Hematopoietic multipotent progenitor cell (in vitro differentiated cells): ENCODE measurements around the genes NCAPG2 and ESYT2.

DNA sequence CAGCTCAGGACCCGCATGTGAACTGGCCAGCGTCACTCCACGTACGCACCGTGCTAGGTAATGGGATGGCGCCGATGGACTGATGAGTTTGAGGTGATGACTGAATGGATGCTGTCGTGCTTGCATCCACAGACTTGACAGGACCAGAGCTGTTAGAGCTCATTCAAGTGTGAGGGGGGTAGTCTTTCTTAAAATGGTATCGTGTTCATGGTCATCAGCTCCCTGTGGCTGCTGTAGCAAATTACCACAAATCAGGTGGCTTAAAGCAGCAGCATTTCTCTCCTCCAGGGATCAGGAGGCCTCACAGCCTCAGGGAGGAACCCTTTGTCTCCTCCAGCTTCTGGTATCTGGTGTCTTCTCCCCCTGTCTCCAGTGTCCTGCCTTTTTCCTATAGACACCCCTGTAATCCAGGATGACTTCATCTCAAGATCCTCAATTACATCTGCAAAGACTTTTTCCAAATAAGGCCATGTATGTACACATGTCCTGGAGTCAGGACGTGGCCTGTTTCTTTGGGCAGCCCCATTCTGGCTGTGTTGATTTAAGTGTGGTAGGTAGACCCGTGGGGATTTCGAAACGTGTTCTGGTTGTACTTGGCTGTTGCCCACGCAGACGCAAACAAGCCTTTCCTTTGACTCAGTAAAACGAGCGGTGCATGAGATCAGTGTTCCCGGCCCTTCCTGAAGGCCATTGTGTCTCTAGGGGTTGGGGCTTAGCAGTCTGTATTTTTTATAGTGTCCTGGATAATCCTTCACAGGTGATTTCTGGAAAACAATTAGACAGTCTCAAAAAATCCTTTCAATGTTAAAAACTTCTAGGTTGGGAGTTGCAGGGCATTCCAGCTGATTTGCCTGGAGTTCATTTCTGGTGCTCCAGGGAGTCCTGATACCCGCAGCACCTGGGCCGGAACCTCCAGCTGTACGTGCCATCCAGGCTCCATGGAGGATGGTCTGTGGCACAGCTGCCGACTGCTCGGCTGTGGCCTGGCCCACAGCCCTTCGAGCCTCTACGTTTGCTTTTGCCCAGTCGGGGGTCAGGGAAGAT, 64.9 kb upstream of the DNAJB6 start:
- CAGE, long polyA plus RNA: no peak

DNA sequence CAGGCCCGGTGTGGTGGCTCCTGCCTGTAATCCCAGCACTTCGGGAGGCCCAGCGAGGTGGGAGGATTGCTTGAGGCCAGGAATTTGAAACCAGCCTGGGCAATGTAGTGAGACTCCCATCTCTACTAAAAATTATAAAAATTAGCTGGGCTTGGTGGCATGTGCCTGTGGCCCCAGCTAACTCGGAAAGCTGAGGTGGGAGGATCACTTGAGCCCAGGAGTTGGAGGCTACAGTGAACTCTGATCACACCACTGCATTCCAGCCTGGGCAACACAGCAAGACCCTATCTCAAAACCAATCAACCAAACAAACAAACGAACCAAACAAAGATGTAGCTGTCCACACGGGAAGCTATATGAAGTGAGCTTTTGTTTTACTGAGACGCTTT, 51.0 kb upstream of the DNAJB6 start:
- CAGE, long polyA plus RNA: no peak

DNA sequence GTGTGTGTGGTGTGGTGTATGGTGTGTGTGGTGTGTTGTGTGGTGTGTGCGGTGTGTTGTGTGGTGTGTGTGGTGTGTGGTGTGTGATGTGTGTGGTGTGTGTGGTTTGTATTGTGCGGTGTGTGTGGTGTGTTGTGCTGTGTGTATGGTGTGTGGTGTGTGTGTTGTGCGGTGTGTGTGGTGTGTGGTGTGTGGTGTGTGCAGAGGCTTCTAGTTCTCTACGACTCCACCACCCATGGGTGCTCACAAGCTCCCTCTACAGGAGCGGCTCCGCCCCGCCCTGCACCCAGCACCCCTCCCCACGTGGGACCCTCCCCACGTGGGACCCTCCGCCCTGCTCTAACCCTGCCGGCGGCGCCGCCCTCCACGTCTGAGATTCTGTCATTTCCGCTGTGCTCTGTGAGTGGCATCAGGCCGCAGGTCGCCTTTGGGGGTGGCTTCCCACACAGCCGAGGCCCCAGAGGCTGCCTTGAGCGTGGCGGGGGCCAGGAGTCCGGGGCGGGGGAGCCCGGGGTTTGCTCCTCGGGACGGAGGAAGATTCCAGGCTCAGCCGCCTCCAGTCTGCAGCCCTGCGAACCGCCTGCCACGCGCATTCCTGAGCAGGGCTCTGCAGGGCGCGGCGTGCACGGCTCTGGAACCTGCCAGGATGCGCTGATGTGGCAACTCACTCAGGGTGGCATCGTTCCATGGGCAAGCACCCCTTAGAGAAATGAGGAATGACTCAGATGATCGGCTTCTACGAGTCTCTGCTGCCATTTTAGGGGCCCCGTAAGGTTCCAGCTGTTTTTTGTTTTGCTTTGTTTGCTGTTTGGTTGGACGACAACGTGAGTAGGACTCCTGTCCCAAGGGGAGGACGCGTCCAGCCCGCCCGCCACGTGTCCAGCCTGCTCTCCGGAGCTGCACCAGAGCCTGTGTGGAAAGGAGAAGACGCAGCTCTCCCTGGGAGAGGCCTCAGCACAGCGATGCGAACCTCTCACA, 36.9 kb upstream of the DNAJB6 start:
- CAGE, long polyA plus RNA: no peak

DNA sequence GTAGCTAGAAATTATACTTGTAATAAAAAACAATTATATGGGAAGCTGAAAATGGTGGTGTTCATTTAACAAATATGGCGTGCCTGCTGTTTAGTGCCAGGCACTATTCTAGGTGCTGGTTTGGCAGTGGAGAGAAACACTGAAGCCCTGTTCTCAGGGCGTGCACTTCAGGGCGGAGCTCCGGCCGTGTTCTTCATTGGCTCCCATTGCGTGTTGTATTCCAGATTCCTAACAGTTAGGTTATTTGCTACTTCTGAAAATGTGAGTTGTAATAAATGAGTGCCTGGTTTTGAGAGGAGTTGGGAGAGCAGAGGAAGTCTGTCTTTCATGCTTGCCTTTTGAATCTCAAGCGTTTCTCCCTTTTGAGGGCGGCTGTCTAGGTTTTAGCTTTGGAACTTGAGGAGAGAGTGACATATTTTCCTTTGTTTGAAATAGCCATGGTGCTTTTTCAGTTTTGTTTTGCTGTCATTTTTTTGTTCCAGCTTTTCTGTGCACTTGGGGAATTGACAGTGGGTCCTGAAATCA, 38.7 kb downstream of the DNAJB6 start:
- CAGE, long polyA plus RNA: no peak

GRCh38 chr7:157377265-157377602, 40.4 kb downstream of the DNAJB6 start:
- CAGE, long polyA plus RNA: no peak

- CAGE, long polyA plus RNA: no peak
Observed at GRCh38 chr7:157412039-157412534, 75.3 kb downstream of the DNAJB6 start.

GRCh38 chr7:157525731-157525989, 188.9 kb downstream of the DNAJB6 start:
- CAGE, long polyA plus RNA: no peak

GRCh38 chr7:158317620-158318302, 269.9 kb downstream of the PTPRN2 start:
- CAGE, long polyA plus RNA: no peak

GRCh38 chr7:158424645-158424993, 163.0 kb downstream of the PTPRN2 start:
- CAGE, long polyA plus RNA: no peak

GRCh38 chr7:158590673-158590817, 2.9 kb upstream of the PTPRN2 start:
- CAGE, long polyA plus RNA: no peak

DNA sequence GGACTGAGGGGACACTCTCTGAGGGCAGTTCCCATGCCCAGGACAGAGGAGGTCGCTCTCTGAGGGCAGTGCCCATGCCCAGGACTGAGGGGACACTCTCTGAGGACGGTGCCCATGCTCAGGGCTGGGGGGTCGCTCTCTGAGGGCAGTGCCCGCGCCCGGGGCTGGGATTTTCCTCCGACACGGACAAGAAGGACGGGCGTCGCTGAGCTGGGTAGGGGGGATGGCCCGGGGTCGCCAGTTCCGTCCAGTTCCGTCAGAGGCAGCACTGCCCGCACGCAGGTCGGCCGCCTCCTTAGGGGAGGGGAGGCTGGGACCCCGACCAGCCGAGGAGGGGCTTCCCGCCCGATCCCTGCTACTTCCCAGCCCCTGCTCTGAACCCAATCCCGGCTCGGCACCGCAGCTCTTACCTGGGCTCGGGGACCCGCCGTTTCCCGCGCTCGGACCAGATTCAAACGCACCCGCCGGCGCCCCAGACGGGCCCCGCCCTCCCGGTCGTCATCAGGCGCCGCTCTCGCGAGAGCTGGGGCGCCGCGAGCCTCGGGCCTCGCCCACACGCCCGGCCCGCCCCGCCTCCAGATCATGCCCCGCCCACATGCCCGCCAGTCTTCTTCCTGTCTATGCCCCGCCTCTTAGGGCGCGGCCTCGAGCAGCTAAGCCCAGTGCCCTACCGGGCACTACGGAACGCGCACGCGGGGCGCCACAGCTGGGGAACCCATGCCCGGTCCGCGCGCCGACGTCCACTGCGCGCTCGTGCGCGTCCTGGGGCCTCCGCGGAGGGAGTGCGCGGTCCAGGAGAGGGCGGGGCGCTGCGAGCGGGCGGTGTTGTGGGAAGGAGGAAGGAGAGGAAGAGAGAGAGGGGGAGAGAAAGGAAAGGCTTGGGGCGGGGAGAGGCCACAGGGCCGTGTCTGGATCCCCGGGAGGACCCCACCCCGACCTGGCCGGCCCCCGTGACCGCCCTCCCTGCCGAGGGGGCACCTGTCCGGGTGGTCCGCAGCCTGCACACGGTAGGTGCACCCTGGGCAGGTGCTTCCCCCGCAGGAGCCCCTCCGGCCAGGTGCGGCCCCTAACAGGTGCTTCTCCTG, at the start of gene NCAPG2:
TSS of gene NCAPG2 (minus strand) at position 491 of the 1,085 bp plus-strand sequence.
- CAGE, long polyA plus RNA: start-site peak on the plus strand centred at position 871 of the sequence, 53 bp wide, 8 reads

- CAGE, long polyA plus RNA: no peak
Observed at GRCh38 chr7:158735332-158735729, 30.7 kb upstream of the NCAPG2 start.

DNA sequence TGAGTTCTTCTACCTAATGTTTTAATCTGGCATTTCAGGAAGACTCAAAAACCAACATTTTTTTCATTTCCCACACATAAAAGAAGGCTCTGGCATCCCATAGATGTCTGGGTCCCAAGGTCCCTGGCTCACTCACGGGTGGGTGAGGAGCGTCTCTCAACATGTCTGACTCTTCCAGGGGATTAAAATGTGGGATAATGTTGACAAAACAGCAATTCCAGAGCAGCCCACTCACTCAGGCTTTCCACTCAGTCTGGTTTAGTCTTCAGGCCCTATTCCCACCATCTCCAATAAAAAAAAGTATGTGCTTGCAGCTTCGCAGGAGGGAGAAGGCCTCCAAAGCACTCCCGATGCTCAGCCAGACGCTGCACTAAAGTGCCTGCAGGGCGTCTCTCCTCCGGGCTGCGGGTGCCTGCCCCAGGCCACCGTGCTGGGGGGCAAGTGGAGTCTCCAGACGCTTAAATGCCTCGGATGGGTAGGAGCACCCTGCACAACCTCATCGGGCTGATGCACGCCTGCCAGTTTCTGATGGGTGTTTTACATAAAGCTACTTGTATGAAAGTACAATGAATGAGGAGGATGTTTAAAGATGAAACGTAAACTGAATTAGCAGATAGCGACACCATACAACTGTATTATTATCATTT, 31.2 kb upstream of the NCAPG2 start:
- CAGE, long polyA plus RNA: no peak

GRCh38 chr7:158812476-158813142, 16.7 kb downstream of the ESYT2 start:
- CAGE, long polyA plus RNA: no peak

- CAGE, long polyA plus RNA: no peak
Observed at GRCh38 chr7:158820852-158822220, 8.0 kb downstream of the ESYT2 start.

DNA sequence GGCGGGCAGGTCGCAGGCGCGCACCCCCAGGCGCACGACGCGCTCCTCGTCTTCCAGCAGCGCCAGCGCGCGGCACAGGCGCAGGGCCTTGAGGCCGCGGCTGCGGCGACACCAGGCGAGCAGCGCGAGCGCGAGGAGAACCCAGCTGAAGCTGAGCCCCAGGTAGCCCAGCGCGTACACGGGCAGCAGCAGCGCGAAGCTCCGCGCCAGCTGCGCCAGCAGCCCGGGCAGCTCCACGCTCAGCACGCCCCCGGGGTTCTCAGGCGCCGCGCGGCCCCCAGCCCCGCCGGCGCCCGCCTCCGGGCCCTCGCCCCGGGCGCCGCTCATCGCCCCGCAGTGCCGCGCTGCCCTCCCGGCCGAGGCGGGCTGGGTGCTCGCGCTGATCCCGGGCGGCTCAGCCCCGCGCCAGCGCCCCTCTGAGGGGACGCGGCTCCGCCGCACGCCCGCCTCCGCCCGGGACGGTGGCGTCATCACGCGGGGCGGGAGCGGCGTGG, at the start of gene ESYT2:
TSS of gene ESYT2 (minus strand) at position 418 of the 494 bp plus-strand sequence.
- CAGE, long polyA plus RNA: no peak

- CAGE, long polyA plus RNA: no peak
Observed at GRCh38 chr7:158973003-158973900, 116.9 kb downstream of the DYNC2I1 start.

- CAGE, long polyA plus RNA: no peak
Observed at GRCh38 chr7:158992116-158992654, 135.8 kb downstream of the DYNC2I1 start.

GRCh38 chr7:159006358-159007187, 138.1 kb downstream of the VIPR2 start:
- CAGE, long polyA plus RNA: no peak

DNA sequence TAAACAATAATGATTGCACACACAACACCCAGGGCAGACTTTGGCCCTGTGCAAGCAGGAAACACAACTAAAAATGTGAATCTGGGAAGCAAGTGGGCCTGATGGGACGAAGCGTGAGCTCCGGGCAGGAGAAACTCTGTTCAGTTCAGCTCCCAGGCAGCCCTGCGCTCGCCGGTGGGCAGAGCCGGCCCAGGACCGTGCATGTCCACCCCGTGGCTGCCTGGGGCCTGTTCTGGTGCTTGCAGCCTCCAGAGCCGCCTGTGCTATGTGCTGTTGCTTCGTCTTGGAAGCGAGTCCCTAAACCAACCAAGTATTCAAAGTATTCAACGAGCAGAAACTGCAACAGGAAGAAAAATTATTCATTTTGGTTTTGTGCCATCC, 45.9 kb downstream of the VIPR2 start:
- CAGE, long polyA plus RNA: no peak